Body of pancreas (tissue), 2 donors: ENCODE data around the gene RWDD3.

GRCh38 chr1:94125973-94126261 is 5.0 kb upstream of the ABCA4 start:
- PRO-cap = no peak
- RAMPAGE, long total RNA, 2 experiments = no peak in any of the 2 experiments

GRCh38 chr1:94350427-94350947 is 67.7 kb upstream of the ABCD3 start:
- PRO-cap = no peak
- RAMPAGE, long total RNA, 2 experiments = no peak in any of the 2 experiments

GRCh38 chr1:94475286-94476152 is 57.3 kb downstream of the ABCD3 start:
- PRO-cap = no peak
- RAMPAGE, long total RNA, 2 experiments = no peak in any of the 2 experiments

DNA sequence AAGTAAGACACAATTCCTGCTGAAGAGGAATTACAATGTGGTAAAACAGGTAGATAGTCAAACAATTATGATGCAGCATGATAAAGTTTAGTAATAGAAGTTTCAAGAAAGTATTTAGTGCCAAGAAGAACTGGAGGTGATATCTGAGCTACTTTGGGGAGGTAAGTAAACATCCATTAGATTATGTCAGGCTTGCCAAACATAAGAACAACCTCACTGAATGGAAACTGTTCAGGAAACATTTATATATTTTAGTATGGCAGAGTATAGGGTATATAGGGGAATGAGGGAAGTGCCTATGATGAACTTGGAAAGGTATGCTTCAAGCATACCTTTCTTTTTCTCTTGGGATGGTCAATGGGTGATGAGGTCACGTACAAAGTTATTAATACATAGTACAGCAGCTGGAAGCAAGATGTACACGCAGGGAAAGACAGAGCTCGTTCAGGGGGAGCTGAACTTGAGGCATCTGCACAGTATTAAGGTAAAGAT is 61.4 kb downstream of the ABCD3 start:
- PRO-cap = no peak
- RAMPAGE, long total RNA, 2 experiments = no peak in any of the 2 experiments

DNA sequence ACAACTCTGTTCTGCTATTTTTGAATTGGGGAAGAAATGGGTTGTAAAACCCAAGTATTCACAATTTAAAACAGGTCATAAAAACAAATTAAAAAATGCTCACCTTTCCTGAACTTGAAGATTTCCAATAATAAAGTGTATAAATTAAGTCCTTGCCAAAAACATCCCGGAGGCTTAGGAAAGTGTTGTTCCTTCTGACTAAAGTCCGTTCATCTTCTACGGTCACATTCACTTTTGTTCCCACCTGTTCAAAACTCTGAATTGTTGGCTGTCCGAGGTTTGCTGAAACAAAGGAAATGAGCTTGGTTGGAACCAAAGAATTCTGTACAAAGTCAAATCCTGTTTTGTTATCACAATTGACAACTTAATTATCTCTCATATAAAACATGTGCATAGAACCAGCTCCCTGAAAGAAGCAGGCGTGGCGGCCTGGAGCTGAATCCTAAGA is 8.5 kb downstream of the F3 start:
- PRO-cap = no peak
- RAMPAGE, long total RNA, 2 experiments = no peak in any of the 2 experiments

DNA sequence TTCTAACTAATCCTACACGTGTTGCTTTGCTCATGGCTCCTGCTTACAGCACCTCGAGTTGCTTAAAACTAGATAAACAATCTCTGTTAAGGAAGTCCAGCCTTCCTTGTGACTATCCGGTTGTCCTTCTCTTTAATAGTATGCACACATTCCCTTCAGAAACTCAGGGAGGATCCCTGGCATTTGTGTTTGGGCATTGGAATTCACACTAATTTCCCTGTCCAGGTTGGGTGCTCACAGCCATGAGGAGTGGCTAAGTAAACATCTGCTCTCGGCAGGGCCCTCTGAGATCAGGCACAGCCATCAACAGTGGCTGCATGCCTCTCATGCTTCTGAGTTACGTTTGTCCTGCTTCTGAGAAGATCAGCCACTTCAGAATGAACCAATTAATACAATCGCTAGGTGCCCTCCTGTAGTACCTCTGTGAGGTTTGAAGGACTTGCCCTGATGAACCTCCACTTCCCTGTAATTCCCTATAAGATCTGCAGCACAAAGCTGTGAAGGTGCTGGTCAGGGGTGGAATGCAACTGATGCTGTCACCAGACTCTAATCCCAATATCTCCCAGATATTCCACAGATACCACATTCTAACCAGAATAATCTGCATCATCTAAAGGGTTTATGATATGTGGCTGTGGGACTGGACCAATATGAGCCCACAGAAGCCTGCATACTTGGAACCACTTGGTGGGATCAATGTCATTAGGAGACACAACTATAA is 21.4 kb upstream of the F3 start:
- PRO-cap = no peak
- RAMPAGE, long total RNA, 2 experiments = no peak in any of the 2 experiments

GRCh38 chr1:94753291-94753994 is 66.7 kb upstream of the SLC44A3 start:
- PRO-cap = no peak
- RAMPAGE, long total RNA, 2 experiments = start-site peak on the minus strand in 1 of 2 experiments, at chr1:94753712-94753950 at its widest, 7 reads per replicate

DNA sequence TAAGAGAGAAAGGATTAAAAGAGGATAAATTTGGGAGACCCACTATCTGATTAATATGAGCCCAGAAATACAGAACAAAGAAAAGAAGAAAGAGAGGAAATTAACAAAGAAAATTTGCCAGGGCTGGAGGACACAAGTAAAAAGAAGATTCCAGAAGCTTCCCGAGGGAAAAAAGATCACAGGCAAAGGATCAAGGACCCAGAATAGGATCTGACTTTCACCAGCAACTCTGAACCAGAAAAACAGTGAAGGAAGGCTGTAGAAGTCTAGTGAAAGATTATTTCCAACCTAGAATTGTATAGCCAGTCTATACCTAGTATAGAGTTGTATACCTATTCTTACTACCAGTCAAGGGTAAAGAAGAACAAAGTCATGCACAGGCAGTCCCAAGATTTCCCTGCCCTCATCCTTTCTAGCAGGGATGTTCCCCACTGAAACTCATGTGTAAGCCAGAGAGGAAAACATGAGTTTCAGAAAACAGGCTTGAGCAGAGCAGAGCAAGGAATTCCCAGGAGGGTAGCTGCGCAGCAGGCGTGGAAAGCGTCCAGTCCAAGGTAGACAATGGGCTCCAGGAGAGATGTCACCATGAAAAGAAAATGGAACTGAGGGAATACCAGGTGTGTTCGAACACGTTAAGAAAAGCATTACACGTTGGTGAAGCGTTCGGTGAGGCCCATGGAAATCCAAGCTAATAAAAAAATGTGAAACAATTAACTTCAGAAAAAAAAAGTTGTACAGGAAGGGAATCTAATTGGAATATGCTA is 40.4 kb downstream of the SLC44A3 start:
- PRO-cap = no peak
- RAMPAGE, long total RNA, 2 experiments = no peak in any of the 2 experiments

- PRO-cap = no peak
- RAMPAGE, long total RNA, 2 experiments = no peak in any of the 2 experiments
Measured at GRCh38 chr1:94892799-94893406, 34.0 kb downstream of the CNN3 start.

- PRO-cap = no peak
- RAMPAGE, long total RNA, 2 experiments = no peak in any of the 2 experiments
Measured at GRCh38 chr1:94895530-94896119, 31.3 kb downstream of the CNN3 start.

GRCh38 chr1:95023687-95024149 is 49.0 kb downstream of the ALG14 start:
- PRO-cap = no peak
- RAMPAGE, long total RNA, 2 experiments = no peak in any of the 2 experiments

DNA sequence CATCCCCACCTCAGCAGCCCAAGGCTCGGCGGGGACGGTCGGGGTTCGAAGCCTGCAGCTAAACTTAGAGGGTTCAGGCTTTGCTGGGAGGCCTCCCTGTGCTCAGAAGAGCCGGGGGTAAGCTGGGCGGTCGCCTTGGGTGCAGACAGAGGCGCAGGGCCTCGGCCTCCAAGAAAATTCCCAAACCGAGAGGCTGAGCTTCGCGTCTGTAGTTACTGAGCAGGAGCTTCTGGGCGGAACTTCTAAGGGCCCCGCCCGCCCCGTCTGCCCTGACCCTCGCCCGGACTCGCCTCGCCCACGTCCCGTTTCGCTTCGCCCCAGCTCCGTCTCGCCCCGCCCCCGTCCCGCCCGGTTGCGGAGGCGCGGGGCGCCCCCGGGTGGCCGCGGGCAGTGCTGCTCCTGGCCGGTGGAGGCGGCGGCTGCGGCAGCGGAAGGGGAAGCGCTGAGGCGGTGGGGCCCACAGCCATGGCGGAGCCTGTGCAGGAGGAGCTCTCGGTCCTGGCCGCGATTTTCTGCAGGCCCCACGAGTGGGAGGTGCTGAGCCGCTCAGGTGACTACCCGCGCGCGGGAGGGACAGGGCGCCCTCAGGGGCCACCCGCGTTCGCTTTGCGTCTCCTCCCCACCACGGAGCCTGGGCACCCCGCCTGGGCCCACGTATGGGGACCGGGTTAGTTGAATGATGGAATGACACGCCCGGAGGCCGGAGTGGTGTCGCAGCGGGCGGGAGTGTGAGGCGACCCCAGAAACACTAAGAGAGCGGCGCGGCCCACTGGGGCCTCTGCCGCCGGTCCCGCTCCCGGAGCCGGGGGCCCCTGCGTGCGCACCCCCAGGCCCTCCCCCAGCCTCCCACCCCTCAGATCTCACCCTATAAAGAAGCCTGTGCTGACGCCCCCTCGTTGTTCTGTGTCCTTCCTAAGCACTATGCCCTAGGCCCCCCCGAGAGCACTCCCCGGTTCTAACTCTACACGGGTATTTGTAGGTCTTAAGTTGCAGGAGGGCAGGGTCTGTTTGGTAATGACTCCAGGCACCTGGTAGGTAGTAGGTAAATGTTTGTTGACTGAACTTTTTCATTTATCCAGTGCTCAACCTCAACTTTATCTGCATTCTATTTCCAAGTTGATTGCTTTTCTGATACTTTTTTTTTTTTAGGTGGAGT is at the start of gene RWDD3:
RWDD3 (plus strand) TSS at position 445 of the 1,156 bp plus-strand sequence.
- PRO-cap = bidirectional peak, plus-strand start at position 460 of the sequence, minus-strand start at position 214 of the sequence
- RAMPAGE, long total RNA, 2 experiments = start-site peak on the plus strand in 2 of 2 experiments, centred at positions 443 to 445 of the sequence, 288 to 438 reads per replicate; start-site peak on the minus strand in 1 of 2 experiments, centred at position 198 of the sequence, 60 reads per replicate

DNA sequence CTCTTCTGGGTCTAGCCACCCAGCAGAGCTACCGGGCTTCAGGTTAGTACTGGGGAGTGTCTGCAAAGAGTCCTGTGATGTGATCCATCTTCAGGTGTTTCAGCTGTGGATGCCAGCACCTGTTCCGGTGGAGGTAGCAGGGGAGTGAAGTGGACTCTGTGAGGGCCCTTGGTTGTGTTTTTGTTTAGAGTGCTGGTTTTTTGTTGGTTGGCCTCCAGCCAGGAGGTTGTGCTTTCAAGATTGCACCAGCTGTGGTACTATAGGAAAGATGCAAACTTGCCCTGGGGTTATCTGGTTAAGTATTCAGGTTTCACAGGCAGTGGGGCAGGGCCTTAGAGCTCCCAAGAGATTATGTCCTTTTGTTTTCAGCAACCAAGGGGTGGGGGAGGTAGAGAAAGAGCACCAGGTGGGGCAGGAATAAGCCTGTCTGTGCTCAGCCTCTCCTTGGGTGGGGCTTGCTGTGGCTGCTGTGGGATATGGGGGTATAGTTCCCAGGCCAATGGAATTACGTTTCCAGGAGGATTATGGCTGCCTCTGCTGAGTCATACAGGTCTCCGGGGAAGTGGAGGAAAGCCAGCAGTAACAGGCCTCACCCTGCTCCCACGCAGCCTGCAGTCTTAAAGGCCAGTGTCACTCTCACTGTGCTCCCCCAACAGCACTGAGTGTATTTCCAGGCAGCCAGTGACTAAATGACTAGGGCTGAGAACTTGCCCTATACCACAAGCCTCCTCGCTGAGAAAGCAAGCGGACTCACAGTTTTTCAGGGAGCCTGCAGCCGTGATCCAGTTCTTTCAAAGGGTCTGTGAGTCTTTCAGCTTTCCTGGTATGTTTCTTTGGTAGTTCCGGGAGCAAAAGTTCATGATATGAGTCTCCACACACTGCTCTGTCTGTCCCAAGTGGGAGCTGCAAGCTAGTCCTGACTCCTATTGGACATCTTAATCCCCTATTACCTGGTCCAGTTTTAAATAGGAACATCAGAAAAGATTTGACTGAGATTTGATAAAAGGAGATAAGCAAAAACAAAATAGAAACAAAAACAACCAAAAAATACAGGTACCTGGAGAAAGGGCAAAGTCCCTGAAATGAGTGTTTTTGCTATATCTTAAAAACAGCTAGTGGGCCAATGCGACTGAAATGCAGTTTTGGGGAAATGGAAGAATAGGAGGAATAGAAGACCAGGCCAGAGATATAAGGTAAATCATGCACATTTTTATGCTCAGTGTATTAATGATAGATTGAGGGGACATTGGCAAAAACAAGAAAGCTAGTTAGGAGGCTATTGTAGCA is 508.8 kb downstream of the RWDD3 start:
- PRO-cap = no peak
- RAMPAGE, long total RNA, 2 experiments = no peak in any of the 2 experiments

- PRO-cap = no peak
- RAMPAGE, long total RNA, 2 experiments = no peak in any of the 2 experiments
Measured at GRCh38 chr1:96425463-96425852, 296.1 kb upstream of the PTBP2 start.

DNA sequence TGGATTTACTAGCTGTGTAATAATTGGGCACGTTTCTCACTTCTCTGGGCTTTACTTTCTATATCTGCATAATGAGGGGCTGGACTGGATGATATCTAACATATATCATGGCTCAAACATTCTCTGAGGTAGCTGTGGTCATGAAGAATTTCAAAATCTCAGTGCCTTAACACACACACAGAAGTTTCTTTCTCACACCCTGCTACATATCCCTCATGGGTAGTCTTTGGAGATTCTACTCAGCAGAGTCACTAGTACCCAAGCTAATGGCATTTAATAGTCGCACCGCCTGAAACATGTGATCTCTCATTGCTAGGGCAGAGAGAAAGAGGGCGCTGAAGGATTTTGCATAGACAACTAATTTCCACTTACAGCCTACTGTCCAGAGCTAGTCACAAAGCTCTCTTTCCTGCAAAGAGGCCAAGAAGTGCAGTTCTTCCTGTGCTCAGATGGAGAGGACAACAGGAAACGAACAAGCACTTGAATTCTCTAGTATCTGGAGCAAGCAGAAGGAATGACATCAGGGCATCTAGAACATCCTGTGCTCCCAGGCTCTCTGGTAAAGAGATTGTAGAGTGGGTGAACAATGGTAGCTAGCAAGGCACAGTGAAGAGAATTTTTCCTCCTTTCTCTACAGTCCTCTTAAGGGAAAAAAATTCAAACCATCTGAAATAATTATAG is 183.4 kb upstream of the PTBP2 start:
- PRO-cap = no peak
- RAMPAGE, long total RNA, 2 experiments = no peak in any of the 2 experiments

- PRO-cap = no peak
- RAMPAGE, long total RNA, 2 experiments = no peak in any of the 2 experiments
Measured at GRCh38 chr1:96758919-96759825, 37.6 kb downstream of the PTBP2 start.

DNA sequence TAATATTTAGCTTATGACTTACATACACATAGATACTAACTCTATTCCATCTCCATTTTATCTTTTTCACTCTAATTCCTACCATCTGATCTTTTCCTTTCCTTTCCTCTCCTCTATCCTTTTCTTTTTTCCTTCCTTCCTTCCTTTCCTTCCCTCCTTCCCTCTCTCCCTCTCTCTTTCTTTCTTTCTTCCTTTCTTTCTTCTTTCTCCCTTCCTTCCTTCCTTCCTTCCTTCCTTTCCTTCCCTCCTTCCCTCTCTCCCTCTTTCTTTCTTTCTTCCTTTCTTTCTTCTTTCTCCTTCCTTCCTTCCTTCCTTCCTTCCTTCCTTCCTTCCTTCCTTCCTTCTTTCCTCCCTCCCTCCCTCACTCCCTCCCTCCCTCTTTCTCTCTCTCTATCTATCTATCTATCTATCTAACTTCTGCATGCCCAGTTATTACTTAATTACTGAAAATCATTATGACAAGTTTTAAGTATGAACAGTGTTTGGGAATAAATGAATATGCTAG is 409.0 kb downstream of the PTBP2 start:
- PRO-cap = no peak
- RAMPAGE, long total RNA, 2 experiments = no peak in any of the 2 experiments

DNA sequence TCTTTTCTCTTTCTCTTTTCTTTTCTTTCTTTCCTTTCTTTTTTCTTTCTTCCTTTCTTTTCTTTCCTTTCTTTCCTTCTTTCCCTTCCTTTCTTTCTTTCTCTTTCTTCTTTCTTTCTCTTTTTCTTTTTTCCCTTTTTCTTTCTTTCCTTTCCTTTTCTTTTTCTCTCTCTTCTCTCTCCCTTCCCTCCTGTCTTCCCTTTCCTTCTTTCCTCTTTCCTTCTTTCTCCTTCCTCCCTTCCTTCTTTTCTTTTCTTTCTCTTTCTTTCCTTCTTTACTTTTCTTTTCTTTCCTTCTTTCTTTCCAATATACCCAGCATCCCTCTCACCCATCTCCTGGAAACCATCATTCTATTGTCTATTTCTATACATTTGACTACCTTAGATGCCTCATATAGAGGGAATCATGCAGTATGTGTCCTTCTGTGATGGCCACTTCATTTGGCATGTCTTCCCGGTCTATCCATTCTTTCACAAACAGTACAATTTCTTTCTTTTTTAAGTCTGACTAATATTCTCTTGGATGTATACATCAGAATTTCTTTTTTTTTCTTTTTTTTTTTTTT is 391.1 kb downstream of the DPYD start:
- PRO-cap = no peak
- RAMPAGE, long total RNA, 2 experiments = no peak in any of the 2 experiments

DNA sequence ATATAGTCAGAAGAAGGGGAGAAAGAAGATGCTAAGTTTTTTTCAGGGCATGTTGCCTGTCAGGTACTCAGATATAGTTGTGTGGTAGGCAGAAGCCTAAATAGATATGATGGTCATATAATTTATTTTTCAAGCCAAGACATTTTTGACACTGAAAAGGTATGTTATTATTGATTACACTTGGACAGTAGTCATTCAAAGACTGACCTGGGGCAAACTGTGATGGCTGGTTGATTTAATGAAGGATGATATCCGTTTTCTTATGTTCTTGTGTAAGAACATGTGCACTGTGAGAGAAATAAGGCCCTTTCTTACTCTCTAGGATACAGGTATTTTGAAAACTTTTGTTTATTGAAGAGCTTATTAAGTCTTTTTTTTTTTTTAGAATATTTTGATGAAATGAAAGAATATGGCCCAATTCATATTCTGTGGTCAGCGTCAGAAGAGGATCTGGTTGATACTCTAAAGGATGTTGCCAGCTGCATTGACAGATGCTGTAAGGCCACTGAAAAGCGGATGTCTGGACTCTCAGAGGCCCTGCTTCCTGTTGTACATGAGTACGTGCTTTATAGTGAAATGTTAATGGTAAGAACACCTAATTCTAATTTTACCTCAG is 36.9 kb downstream of the SNX7 start:
- PRO-cap = no peak
- RAMPAGE, long total RNA, 2 experiments = no peak in any of the 2 experiments

DNA sequence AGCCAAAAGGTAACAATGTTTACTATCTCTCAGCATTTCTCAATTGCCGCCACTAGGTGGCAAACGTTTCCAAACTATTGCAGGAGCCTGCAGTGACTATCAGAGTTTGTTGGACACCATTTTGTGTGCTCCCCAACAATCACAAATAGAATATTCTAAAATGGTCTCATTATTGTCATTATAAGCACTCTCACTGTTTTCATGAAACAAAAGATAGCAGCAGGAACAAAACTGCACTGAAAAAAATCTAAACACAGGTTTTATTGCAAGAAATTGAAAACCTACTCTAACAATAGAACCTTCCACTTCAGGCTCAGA is 83.9 kb upstream of the PLPPR4 start:
- PRO-cap = no peak
- RAMPAGE, long total RNA, 2 experiments = no peak in any of the 2 experiments